Ishikawa (cell line): Measurements from ENCODE around the genes HMCES and NUDT16.

- RRBS: no CpG with 5 or more reads among the region's 8 CpGs
Measured at GRCh38 chr3:129195596-129196415, 12.1 kb upstream of the CNBP start.

- RRBS: no CpG with 5 or more reads among the region's 5 CpGs
Measured at GRCh38 chr3:129211283-129211605, 27.5 kb upstream of the CNBP start.

DNA sequence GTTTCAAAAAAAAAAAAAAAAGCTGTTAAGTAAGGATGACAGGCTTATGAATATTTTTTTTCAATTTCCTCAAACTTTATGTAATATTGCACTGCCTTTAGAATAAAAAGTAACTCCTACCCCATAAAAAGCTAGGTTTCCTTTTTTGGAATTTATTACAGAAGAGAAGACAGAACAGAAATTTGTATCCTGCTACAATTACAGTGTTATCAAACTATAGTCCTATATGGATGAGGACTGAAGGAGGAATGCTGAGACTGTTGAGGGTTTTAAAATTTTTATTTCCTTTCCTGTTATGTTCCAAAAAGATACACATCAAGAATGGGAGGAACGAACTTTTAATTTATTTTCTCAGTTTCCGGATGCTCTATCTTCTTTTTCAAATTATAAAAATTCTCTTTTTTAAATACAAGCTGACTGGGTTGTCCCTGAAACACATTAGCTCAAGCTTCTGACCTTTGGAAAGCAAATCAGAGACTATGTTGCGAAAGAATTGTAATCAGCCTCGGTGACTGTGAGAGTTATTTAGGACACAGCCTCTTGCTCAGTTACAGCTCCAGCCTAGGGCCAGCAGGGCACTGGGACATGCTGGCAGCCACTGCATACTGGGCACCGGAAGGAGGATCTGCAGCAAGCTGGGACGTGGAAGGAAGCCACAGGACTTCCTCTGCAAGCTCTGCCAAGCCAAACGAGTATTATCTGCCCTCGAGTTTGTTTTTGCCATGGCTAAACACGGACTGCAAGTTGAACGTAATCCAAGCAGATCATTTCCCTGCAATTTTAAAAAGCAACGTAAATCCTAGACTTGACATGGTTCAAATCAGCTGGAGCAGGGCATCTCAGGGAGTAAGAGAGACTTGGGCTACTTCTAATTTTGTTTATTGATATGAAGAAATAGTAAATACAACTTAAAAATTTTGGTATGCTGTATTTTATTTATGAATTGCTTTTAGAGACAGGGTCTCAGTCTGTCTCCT lies 24.5 kb upstream of the COPG1 start:
- RRBS: no CpG with 5 or more reads among the region's 11 CpGs

DNA sequence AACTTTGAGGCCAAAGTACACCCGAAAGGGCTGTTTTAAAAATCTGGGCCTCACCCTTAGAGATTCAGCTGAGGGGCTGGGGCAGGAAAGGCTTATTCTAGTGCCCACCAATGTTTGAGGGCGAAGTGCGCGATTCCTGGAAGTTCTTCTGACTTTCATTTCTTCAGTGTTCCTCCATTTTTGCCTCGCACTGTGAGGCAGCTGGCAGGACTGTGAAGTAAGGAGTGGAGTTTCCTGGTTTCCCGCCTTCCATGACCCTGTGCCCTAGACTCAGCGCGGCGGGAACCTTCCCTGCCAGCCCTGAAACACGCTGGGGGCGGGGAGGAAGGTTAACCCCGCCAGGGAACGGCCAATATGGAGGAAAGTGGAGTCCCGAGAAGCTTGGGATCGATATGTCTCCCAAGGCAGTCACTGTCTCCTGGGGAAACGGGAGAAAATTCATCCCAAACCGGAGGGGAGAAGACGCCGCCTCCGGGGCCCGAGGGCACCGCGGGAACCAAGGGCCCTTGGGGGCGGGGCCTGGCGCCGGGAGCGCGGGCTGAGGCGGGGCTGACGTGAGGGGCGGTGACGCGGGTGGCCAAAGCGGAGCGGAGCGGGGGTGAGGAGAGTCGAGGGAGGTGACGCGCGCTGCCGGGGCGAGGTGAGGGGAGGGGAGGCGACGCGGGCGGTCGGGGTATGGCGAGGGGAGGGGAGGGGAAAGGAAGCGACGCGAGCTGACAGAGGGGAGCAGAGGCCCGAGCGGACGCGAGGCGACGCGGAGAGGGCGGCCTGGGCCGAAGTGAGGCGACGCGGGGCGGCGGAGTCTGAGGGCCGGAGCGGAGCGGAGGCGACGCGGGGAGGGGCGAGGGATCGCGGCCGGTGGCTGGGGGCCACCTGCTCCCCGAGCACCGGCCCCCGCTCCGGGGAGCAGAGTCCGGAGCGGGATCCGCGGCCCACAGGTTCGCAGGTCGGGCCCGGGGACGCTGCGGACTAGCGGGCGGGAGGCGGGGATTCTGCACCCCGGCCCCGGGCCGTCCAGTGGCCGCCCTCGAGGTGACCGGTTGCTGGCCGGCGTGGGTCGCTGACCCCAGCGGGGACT lies at the start of gene HMCES:
Gene HMCES, plus strand, starts transcription at position 605 of the 1,078 bp plus-strand sequence.
- RRBS: 2% methylated on average over 43 of the region's 101 CpGs

GRCh38 chr3:129310099-129310535 lies 6.0 kb downstream of the H1-10 start:
- RRBS: no CpG with 5 or more reads among the region's 4 CpGs

DNA sequence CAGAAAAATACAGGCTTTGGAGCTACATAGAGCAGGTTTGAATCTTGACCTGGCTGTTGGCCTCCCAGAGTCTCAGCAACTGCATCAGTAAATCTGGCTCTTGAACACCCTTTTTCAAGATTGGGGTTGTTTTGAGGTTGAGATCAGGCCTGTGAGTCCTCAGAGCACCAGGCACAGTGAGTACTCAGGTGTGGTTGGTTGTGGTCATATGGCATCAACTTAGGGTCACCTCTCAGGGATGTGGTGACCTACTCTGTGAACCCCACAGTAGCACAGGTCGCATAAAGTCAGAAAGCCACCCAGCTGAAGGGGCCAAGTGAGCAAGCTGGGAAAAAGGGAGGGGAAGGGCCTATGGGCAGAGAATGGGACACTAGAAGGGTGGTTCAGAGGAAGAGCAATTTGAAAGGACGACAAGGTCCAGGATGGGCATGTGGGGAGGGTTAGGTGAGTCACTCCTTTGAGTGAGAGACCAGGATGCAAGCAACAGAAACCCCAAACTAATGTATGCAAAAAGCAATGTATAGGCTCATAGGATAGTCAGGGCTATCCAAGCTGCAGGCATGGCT lies 4.1 kb downstream of the H1-10 start:
- RRBS: no CpG with 5 or more reads among the region's 2 CpGs

GRCh38 chr3:129365191-129365675 lies 49.1 kb upstream of the H1-10 start:
- RRBS: no CpG with 5 or more reads among the region's 7 CpGs

DNA sequence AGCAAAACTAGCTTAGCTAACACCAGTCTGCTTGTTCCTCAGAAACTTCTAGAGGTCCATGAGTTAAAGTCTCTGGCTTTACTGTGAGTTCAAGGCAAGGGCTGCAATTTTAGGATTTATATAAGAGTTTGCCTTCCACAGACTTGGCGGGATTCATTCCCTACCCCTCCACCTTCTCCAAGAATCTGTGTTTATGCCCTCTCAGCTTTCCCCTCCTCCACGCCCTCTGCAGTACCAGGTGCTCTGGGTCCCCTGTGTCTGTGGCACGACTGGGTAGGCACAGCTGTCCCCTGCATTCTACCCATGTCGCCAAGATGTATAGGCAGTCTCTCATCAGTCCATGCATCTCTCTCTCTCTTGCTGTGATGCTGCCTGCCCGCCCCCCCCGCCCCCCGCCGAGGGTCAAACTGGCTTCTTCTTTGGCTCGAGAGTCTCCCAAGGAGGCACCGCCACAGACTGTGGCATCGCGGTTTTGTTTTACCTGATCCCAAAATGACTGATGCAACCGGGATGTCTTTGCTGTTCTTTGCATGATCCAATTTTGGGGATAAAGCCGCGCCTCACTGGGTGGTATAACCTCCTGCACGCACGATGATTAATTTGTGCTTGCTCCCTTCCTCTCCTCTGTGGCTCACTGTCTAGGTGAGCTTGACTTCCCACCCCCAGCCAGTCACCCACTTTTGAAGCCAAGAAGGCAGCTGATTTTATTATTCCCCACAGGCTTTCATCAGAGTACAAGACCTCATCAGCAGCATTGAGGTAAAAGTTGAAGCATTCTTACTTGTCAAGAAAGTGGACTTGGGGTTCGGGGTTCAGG lies 43.7 kb downstream of the EFCAB12 start:
- RRBS: no CpG with 5 or more reads among the region's 18 CpGs

DNA sequence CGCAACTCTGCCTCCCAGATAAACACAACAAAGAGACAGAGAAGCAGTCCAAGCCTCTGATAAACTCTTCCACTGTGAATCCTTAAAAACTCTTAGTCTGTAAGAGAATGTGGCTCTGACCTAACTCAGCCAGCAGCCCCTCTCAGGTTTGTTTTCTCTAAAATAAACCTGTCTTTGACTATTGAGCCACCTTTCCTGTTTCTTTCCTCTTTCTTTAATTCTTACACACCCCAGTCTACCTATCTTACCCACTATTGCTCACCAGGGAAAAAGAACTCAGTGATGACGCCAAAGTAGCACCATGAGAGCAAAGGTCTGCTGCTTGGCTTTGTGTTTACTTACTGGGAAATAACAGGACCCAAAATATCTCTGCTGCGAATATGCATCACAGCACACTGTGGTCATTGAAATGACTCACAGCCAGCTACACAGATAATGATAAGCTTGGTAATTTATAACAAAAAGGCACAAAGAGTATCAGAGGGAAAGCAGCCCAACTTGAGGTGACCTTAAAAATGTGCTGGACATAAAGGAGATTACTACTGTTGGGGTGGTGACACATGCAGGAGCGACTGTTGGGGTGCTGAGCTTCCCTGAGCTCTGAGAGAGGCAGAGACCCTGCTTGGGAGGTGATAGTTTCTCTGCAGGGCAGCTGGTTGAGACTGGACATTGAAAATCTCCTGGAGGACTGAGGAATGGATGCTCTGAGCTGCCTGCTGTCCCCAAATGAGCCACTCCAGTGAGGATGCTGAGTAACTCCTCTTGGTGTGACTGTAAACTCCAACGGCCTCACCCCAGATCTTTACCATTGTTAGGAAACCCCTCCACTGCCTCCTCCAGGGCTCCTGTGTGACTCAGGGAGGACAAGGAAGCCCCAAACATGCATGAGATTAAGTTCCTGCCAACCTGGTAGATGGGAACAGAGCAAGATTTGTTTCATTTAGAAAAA lies 14.6 kb downstream of the EFCAB12 start:
- RRBS: no CpG with 5 or more reads among the region's 5 CpGs

DNA sequence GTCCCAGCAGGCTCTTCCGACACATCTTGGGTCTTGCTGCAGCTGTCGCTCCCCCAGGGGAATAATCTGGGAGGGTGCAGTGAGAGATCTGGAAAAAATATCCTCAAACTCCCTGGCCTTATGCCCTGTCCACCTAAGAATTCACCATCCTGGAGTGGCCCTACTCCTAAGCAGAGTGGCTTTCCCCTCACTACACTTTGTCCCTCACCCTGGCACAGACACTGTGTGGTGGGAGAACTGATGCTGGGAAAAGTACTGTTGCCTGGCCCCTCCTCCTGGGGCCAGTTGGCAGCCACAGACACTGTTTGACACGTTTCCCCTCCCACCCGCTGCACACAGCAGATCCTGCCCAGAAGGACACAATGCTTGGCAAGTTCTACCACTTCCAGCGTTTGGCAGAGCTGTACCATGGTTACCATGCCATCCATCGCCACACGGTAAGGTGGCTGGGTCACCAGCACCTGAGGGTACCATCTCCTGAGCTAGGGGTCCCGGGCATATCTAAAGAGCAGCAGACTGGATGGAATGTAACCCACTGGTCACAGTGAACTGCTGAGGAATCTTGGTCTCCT lies 21.0 kb upstream of the RHO start:
- RRBS: no CpG with 5 or more reads among the region's 8 CpGs

DNA sequence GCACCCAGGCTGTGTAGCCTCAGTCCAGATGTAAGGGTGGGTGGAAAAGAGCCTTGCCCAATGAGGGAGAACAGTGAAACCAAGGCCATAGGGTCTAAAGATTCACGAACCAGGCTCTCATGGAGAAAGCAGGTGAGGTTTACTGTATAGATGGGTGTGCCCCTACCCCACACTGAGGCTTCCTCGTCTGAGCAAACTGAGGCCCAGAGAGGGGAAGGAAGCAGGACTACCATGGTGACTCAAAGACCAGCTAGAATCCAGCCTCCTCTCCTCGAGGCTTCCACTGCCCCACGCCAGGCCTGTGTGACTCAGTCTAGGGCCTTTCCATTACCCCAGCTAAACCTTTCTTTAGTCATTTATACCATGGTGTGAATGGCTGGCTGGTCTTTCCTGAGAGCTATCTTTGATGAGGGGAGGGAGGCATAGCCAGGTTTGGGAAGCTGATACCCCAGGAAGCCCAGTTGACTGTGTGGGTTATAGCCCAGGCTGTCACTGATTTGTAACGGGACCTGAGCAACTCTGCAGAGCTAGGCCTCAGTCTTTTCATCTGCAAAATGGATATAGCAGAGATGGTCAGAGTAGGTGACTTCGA lies 3.1 kb upstream of the RHO start:
- RRBS: no CpG with 5 or more reads among the region's 6 CpGs

DNA sequence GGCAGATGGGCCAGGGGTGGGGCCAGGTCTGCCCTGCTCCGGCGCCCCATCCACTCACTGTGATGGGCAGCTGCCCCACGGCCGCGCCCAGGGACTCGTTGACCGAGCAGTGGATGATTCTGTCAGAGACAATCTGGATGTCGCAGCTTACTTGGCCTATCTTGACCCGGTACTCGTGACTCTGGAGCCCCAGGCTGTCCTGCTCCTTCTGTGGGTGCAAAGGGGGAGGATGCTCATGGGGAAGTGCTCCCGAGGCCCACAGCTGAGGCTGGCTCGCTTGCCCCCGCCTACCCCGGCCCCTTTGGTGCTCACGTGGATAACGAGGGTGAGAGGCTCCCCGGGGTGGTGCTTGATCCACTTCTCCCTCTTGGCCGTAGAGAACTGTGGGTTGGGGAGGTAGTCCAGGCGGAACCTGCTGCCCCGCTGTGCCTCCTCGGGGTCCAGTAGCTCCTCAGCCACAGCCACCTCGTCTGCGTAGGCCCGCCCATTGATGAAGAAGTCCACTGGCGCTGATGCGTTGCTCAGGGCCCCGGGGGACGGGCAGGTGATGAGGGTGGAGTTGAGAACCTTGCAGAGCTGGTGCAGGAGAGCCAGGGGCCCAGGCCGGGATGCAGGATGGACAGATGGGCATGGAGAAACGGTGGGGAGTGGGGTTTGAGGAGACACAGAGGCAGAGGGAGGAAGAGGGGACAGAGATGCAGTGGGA lies 27.9 kb downstream of the H1-8 start:
- RRBS: 91% methylated on average over 10 of the region's 30 CpGs

GRCh38 chr3:129614748-129615400 lies 8.4 kb upstream of the PLXND1 start:
- RRBS: no CpG with 5 or more reads among the region's 7 CpGs

- RRBS: 89% methylated on average over 10 of the region's 19 CpGs
Measured at GRCh38 chr3:129623422-129624192, 17.1 kb upstream of the PLXND1 start.

DNA sequence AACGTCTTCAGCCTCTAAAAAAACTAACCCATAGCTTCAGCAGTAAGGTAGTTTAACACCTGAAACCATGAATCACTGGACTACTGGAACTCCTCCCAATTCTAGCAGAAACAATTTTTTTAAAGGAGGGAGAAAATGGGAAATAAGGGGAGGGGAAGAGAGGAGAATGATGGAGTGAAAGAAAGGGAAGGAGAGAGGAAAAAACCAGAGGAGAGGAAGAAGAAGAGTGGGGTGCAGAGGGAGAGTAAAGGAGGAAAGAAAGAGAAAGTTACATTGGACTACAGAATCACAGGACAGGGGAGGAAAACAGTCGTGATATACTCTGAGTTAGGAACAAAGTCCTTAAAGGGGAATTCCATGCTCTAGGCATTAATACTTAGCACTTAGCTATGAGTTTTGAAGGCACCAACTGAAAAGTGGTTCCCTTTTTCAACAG lies 67.9 kb upstream of the PLXND1 start:
- RRBS: no CpG with 5 or more reads among the region's 2 CpGs

DNA sequence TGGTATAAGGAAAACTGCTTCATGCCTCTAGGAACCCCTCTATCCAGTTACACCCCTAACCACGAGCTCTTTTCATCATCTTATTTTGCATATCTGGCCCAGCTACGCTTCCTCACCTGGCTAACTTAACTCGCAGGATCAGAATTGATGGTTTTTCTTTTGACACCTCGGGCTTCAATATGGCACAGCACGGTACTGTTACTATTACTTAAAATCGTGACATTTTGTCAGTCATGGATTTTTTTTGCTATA lies 796 bp downstream of the ASTE1 start:
- RRBS: no CpG with 5 or more reads among the region's 6 CpGs

GRCh38 chr3:131042295-131042813 lies 15.7 kb downstream of the NEK11 start:
- RRBS: no CpG with 5 or more reads among the region's 7 CpGs

GRCh38 chr3:131380699-131381656 lies 596 bp upstream of the NUDT16 start:
- RRBS: 1% methylated on average over 5 of the region's 28 CpGs

GRCh38 chr3:131381657-131382670 lies at the start of gene NUDT16:
Gene NUDT16 (plus strand): TSS chr3:131381774.
- RRBS: 2% methylated on average over 18 of the region's 64 CpGs

GRCh38 chr3:131505325-131505723 lies 2.6 kb upstream of the MRPL3 start:
- RRBS: no CpG with 5 or more reads among the region's 4 CpGs